Smooth muscle cell (in vitro differentiated cells): ENCODE results near the genes SPDYE6, SPDYE2 and FAM185A.

DNA sequence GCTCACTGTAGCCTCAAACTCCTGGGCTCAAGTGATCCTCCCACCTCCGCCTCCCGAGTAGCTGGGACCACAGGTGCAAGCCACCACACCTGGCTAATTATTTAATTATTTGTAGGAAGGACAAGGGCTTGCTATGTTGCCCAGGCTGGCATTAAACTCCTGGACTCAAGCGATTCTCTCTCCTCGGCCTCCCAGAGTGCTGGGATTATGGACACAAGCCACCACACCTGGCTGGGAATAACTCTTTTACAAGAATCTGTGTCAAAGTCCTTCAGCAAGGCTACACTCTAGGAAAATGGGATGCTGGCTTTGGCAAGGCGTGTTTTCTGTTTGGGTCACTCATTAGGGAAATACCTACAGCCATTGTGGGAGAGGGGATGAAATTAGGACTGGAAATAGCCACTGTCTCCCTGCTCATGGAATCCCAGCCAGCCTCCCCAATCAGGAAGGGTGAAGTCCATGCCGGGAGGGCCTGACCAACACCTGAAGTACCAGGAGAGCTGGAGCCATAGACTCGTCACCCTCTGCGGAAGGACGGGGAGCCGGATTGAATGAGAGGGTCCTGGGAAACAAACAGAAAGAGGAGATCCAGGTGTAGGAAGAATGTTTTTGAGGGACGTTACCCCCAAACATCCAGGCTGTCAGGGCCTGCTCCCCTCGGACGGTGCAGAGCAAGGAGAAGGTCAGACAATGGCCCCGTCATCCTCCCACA is 72.2 kb upstream of the MYL10 start:
- RAMPAGE, long total RNA: no peak

GRCh38 chr7:101702346-101702801 is 73.3 kb upstream of the MYL10 start:
- RAMPAGE, long total RNA: no peak

GRCh38 chr7:101733488-101734503 is 83.6 kb upstream of the CUX1 start:
- RAMPAGE, long total RNA: no peak

GRCh38 chr7:101774966-101775452 is 42.4 kb upstream of the CUX1 start:
- RAMPAGE, long total RNA: no peak

GRCh38 chr7:101816550-101816836 is 933 bp upstream of the CUX1 start:
- RAMPAGE, long total RNA: no peak

DNA sequence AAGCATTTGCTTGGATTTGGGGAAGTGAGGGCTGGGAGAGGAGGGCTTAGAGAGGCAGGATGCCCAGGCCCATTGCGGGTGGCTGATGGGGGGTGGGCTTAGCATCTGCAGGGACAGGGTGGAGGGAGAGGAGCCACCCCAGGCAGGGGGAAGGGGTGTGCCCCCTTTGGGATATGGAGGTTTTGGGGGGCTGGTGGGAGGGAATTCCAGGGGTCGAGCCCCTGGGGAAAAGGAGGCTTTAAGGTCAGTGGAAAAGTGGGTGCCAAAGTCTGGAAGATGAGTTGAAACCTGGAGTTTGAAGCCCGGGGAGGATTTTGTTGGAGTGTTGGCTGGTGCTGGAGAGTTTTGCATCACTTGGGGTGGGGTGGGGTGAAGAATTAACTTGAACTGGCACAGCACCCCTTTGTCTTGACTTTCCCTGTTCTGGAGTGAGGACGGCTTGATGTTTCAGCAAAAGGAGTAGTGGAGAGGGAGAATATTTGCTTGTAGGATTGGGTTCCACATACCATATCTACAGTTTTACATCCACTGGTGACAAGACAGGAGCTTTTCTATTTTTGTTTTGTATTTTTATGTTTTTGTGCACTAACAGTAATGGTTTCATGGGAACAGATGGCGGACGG is 11.5 kb downstream of the CUX1 start:
- RAMPAGE, long total RNA: no peak

DNA sequence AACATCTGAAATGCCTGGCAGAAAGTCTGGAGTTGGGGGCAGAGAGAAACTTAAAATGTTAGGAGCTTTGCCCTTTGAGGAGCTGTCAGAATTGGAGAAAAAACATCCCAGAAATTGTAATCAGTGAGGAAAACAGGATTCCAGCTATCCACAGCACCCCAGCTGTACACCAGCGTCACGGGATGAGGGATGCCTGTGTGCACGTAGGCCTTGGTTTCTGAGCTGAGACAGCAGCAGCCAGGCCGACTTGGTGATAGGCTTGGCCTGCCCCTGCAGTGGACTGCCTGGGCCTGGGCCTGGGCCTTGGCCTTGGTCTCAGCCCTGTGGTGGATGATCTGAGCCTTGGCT is 93.4 kb downstream of the CUX1 start:
- RAMPAGE, long total RNA: no peak

GRCh38 chr7:101935401-101935786 is 118.0 kb downstream of the CUX1 start:
- RAMPAGE, long total RNA: no peak

DNA sequence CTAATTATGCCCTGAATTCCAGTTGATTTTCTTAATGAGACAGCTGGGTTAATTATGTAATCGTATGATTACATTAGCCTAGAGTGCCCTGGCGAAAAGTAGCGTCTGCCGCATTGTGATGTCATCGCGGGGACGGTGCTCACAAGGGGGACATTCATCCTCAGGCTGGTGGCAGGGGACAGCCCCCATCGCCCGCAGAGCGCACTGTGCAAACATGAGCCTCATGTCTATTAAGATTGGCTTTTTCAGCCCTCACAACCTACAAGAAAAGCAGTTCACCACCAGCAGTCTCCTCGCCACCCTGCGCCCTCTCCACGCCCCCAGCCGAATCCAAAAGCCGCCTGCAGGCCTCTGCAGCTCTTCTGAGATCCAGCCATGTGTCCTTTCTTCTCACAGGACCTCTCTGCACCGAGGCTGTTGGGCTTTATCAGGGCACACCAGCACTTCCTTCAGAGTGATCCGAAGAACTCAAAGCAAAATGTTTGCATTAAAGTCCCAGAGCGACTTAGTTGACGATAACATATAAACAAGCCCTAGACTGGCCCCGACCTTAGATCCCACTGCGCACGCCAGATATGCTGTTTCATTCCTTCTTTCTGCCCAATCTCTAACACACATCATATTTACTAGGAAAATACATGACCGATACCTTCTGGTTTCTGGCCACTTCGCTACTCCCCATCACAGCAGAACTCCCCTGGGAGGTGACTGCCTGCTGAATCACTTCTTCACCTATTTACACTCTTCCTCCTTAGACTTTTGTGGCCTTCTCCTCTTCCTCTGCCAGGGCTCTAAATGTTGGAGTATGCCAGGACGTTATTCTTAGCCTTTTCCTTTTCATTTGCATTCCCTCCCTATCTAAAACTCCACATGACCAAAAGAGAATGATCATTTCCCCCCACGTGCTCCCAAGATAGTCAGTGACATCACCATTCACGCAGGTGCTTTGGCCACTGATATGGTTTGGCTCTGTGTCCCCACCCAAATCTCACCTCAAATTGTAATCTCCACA is 206.0 kb upstream of the SH2B2 start:
- RAMPAGE, long total RNA: no peak

- RAMPAGE, long total RNA: no peak
These were observed 193.1 kb upstream of the SH2B2 start for GRCh38 chr7:102093462-102094089.

DNA sequence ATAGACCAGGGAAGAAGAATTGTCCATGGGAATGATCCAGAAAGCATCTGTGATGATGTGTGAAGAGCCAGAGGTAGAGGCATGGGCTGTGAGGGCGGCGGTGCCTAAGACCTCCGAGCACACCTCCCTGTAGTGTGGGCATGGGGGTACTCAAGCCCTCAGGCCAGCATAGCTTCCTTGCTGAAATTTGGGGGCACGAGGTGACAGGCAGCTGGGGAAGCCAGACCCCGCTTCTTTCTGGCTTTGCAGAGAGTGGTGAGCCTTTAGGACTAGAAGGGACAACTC is 187.7 kb upstream of the SH2B2 start:
- RAMPAGE, long total RNA: no peak

- RAMPAGE, long total RNA: start-site peak on the minus strand at chr7:102153490-102153511, 14 and 7 reads in 2 replicates
These were observed 133.2 kb upstream of the SH2B2 start for GRCh38 chr7:102153211-102154122.

GRCh38 chr7:102300446-102301341 is 14.0 kb downstream of the SH2B2 start:
- RAMPAGE, long total RNA: no peak

- RAMPAGE, long total RNA: no peak
These were observed at the start of gene SPDYE6 for GRCh38 chr7:102356311-102356848. TSS of gene SPDYE6 (minus strand) at chr7:102356444.

DNA sequence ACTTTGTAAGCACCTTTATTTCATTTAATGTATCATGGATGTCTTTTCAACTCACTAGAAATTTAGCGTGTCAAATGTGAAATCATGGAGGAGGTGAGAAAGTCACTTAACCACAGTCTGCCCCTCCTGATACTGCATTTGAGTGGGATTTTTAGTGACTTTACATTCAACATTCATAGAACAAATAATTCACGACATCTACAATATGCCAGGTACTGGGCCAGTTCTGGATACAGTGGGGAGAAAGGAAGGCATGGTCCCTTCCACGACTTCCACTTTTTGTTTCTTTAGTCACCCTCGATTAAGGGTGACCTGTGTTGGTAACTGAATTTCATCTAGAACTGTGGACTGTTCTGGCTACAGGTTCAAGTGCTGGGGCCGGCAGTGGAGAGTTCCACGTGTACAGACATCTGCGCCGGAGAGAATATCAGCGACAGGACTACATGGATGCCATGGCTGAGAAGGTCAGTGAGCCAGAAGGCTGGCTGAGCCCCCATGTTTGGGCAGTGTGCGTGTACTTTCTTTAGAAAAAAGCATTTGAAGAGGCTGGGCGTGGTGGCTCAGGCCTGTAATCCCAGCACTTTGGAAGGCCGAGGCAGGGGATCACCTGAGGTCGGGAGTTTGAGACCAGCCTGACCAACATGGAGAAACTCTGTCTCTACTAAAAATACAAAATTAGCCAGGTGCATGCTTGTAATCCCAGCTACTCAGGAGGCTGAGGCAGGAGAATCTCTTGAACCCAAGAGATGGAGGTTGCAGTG is 3.2 kb downstream of the PRKRIP1 start:
- RAMPAGE, long total RNA: no peak

DNA sequence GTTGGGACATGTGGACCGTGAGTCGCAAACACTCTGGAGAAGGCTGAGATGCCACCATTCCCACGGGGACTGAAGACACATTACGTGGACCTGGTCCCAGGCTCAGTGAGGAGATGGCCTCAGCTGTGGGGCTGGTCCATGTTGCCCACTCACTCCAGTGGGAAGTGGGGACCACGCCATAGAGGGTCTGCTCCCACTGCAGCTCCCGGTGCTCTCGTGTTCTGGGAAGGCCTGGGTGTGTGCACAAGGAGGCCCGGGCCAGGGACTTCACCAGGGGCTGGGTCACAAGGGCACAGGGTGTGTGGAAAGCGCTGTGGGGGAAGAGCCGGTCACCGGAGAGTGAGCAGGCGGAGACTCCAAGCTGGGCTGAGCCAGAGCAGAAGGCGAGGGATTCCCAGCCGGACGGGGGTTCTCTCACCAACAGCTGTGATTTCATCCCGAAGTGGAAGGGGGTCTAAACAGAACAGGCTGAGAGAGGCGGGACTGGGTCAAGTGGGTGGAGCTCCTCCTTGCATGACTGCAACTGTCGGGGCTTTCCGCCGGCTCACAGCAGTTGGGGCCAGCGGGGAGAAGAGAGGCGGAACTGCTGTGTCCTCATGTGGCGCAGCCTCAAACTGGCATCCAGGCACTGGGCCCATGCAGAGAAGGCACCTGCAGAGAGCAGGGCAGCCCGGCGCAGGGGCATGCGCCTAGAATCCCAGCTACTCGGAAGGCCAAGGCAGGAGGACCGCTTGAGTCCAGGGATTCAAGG is 7.7 kb upstream of the ORAI2 start:
- RAMPAGE, long total RNA: no peak

DNA sequence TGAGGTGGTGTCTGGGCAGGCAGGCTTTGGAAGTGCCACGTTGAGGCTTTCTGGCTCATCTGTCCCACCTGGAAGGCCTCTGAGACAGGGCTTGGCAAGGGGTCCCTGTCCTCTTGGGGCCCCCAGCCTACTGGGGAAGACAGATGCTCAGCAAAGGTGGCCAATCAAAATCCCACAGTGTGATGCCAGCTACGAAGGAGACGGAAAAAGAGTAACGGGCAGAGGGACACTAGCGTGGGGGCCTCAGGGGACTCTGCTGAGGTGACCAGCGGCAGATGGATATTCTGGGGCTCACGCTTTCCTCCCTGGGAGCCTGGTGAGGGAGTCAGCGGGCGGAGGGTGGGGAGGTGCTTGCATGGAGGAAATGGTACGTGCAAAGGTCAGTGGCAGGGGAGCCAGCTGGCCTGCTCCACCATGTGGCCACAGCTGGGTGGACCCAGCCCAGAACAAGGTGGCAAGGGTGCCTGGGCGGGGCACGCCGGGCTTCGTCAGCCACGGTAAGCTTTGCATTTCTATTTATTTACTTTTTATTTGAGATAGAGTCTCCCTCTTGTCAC is 5.5 kb downstream of the LRWD1 start:
- RAMPAGE, long total RNA: no peak

GRCh38 chr7:102512432-102512821 is 5.2 kb downstream of the RASA4B start:
- RAMPAGE, long total RNA: no peak

GRCh38 chr7:102550967-102551708 is at the start of gene SPDYE2:
TSS of gene SPDYE2 (plus strand) at chr7:102551226.
- RAMPAGE, long total RNA: no peak

DNA sequence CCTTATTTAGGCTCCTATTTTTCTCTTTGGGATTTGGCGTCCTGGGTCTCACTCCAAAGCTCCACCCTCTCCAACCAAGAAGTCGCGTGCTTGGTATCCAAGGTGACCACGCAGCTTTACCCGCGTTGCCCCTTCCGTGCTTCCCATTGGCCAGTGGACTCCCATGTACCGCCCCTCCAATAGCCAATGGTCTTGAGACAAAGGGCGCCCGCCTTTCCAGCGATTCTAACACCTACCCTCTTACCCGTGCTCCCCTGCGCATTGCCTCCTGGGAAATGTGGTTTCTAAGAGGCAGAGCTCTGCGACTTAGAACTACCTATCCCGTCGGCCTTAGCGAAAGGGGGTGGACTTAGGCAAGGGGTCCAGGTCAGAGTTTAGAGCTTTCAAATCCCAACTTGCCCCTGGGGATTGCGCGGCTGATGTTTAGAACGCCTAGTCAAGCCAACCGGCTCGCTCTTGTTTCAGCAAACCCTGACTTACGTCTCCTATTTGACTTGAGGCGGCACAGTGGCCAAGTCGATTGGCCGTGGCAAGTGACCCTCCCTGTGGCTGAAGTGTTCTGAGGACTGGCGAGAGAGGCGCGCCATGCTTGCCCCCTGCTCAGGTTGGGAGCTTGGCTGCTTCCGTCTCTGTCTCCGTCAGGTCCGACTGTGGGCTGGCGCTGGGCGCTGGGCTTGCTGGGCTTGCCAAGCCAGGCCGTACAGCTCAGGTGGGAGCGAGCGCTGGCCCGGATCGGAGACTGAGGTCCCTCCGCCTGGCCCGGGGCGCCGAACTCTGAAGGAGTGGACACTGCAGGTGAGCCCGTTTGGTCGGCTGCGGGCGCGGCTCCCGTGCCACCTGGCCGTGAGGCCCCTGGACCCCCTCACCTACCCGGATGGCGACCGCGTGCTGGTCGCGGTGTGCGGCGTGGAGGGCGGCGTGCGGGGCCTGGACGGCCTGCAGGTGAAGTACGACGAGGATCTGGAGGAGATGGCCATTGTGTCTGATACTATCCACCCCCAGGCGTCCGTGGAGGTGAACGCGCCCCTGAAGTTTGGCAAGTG is at the start of gene FAM185A:
Gene FAM185A (plus strand): TSS at position 377 of the 1,043 bp plus-strand sequence.
- RAMPAGE, long total RNA: no peak